GM19239 (cell line): ENCODE measurements around the genes SDK2, CD300E and OTOP3.

- RRBS, result no CpG with 5 or more reads among the region's 9 CpGs
These were observed 6.1 kb upstream of the CPSF4L start for GRCh38 chr17:73267655-73268386.

DNA sequence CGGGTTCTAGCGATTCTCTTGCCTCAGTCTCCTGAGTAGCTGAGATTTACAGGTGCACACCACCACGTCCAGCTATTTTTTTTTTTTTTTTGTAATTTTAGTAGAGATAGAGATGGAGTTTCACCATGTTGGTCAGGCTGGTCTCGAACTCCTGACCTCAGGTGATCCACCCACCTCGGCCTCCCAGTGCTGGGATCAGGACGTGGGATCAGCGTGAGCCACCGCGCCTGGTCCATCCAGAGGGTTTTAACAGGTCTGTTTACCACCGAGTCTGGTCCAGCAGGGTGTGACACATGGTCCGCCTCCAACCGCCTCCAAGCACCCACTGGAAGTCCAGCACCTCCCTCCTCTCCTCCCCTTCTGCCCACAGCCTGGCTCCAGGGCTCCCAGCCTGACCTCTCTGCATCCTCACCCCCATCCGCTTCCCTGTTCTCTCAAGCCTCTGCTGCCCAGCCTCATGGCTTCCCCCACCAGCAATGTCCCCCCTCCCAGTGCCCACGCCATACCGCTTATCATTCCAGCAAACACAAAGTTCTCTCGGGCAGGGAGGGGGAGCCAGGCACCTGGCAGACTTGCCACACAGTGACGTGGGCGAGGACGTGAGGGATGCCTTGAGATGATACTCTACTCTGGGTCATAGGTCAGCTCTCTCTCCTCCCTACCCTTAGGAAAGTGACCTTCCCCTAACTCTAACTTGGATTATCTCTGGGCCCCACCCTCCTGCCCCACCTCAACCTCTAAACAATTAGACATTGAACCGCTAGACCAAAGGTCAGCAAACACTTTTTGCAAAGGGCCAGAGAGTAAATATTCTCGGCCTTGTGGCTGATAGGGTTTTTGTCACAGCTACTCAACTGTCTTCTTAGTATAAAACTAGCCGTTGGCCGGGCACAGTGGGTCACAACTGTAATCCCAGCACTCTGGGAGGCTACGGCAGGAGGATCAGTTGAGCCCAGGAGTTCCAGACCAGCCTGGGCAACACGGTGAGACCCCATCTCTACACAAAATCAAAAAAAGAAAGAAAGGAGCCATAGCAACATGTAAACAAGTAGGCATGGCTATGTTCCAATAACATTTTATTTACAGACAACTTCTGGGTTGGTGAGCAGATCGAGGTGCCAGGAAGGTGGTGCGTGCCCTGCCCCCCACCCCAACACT, 23.1 kb downstream of the CDC42EP4 start:
- RRBS, result no CpG with 5 or more reads among the region's 27 CpGs

DNA sequence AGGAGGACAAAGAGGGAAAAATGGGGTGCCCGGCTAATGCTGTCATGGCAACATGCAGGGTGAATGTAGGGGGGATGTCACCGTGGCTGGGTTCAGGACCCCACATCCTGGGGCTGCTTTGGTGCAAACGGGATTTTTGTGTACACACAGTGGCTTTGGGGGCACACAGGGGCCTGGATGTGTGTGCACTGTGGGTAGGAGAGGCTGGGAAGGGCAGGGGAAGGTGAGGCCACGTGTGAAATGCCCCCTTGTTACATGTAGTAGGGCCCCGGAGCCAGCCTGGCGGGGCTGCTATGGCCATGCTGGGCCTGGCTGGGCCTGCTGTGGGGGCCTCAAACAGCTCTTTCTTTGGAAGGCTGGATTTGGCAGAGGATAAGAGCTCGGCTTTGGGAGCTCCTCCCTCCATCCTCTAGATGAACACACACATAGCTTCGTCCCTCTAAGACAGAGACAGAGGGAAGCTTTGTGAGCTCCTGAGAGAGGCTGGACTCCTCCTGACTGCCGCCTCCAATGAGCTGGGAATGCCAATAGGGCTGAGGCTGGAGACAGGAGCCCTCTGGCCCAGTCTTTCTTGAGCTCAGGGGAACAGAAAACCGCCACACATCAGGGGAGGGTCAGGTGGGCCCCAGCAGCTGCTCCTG, 37.2 kb upstream of the CDC42EP4 start:
- RRBS, result no CpG with 5 or more reads among the region's 10 CpGs

DNA sequence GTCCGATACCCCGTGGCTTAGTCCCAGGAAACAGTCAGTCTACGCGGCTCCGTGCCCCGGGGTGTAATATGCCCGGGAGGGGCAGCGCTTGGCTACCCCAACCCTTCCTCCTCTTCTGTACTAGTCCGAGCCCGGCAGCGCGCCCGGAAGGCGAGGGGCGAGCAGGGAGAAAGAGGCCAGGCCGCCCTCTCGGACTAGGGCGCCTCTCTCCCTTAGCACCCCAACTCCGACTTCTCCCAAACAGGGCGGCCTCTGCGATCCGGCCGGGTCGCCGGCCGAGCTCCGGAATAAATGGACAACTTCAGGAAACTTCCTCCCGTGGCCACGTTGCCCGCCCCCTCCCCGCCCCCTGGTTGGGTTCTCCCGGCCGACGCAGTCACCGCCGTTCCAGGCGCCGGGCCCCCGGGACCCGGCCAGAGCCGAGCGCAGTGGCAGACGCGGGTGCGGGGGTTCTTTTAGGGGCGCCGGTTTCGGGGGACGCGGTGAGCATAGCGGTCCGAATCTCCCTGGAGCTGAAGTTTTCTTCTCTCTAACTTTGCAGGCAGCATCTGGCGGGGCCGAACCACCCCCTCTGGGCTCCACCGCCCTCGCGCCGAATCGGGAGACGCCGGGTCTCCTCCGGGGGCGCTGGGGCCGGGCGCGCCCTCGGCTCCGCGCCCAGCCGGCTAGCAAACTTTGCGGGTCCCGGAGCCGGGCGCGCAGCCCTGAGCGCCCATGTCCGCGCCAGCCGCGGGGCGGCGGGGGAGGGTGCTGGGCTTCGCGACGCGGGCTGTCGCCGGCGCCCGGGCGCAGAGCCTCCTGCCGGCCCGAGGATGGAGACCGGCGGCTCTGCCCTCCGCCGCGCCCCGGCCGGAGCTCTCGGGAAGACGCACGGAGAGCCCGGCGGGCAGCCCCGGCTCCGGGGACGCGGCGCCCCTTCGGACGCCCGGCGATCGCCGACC, at the start of gene SDK2:
SDK2 (minus strand) TSS at position 289 of the 941 bp plus-strand sequence.
- RRBS, result 2% methylated on average over 23 of the region's 116 CpGs

DNA sequence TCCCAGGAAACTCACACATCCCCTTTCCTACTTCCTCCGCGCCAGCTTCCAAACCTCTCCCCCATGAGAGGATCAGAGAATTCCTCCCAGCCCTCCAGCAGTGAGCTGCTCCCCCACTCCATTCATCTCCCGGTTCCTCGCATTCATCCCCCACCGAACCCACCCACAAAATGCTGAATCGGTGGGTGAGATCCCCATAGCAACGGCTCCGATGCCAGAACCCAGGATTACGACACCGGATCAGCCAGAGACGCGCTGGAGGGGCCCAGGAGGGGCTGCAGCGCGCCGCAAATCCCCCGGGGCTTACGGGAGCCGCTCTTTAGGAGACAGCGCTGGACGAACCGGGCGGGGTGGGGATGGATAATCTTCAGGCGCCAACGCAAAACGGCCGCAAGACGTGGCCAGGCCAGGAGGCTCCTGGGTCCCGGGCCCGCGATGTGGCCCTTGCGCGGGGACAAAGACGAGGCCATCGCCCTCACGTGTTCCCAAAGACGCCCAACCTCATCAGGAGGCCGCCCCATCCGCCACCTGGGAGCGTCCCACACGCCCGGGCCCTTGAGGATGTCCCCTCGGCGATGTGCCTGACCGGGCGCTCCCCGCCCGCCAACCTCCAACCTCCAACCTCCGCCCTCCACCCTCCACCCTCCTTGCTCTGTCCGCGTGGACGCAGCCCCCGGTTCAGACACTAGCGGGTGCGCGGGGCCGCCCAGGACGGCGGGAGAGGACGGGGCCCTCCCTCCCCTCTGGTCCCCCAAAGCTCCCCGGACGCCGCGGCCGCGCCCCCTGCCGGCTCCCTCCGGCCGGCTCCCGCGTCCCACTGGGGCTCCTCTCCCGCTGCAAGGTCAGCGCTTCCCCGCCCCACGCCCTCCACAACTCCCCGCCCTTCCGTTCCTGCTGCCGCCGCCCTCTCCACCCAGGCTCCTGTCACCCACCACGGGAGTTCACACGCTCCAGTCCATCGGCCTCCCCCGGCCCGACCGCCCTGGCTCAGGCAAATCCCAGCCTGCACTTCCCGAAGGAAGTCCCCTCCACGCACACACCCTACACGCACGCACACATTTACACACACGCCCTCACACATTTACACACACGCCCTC, 251.0 kb upstream of the RPL38 start:
- RRBS, result 7% methylated on average over 33 of the region's 90 CpGs

DNA sequence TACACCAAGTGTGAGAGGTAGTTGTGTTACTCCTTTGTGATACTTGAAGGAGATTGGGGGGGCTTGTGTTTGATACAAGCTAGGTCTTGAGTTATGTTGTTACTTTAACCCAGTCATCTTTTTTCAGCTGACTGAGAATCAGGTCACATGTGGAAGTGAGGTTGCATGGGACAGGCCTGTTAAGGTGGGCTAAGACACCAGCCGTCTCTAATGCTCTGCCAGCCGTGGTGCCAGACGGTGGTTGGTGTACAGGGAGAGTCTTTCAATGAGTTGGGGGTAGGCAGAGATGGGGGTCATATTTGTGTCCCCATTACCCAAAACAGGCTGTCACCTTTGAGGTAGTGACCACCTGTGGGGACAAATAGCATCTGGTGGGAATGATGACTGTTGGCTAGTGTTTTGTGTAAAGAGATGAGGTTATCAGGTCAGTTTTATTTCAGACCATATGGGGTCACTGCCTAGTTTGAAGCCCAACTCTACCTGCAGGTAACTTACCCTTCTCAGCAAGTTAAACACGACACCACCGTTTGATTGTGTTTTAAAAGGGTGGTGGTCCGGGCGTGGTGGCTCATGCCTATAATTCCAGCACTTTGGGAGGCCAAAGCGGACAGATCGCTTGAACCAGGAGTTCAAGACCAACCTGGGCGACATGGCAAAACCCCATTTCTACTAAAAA, 1.8 kb downstream of the RPL38 start:
- RRBS, result no CpG with 5 or more reads among the region's 10 CpGs

DNA sequence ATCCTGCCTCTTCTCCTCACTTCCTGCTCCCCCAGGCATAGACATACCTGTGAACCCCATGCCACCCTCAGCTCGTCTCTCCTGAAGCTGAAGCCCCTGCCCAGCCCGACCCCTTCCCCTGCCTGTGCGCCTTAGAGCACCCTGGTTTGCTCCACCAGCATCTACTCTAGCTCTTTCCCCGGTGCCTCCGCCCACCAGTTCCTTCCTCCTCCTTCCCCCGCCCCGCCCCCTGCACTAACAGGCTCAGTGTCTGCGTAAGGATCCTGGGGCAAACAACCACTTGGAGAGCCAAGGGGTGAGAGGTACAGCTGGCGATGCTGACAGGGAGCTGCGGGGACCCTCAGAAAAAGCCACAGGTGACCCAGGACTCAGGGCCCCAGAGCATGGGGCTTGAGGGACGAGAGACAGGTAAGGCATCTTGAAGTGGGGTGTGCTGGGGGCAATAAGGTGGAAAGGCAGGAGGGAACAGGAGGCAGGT, 2.0 kb downstream of the GPR142 start:
- RRBS, result no CpG with 5 or more reads among the region's 11 CpGs

DNA sequence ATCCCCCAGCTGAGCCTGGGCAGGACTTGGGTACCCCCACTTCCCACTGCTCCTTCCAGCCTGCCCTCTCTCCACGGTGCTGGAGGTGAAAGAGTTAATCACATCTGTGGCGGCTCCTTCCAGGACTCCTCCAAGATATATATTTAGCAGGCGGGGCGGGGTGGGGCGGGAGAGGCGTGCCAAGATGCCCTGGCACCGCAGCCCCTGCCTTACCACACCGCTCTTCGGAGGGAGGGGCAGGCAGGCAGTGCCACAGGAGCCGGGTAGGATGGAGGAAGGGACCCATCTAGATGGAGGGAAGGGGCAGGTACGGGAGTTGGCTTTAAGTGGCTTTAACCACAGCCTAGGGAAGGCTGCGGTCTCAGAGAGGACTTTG, 12.8 kb downstream of the GPR142 start:
- RRBS, result no CpG with 5 or more reads among the region's 12 CpGs

DNA sequence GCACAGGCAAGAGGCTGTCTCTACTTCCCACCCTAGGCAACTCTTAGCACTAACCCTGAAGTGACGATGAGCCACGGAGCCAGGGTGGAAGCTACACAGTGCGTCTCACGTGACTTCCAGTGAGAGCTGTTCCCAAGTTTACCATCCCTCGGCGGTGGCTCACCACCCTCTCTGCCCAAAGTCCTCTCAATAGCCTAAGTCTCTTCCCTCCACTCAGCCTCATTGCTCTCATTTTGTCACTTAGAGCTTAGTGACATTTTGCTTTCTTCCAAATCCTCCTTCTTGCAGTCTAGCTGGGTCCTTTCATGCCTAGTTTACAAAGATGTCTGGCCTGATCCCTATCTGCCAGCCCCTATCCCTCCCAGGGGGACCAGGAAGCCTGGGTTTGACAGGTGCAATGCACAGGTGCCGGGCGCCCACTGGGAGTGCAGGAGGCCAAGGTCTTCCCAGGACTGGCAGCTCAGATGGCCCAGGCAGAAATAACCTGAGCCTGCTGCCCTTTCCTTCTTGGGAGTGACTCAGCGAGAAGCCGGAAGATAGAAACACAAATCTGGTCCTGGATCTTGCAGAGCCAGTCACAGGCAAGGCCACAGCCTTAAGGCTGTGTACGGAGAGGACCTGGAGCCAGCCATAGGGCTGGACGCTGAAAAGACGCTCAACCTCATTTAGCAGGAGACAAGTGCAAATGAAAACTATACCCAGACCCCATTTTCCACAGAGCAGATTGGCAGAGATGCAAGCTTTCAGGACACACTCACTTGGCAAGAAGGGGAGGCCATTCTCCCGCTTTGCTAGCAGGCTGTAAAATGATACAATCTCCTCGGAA, 27.6 kb downstream of the GPR142 start:
- RRBS, result no CpG with 5 or more reads among the region's 15 CpGs

DNA sequence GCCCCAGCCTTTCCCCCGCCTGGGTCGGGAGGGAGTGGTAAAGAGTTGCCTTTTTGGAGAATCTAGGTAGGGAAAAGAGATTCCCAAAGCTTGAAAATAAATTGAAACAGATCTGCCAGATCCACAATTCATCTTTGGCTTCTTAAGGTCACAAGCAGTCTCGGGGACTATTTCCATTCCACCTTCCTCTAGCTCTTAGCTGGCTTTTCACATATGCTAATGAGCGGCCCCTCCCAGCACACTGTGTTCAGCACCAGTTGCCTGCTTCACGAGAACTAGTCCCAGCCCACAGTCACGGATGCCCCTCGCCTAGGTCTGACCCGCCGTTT, 1.9 kb upstream of the GPRC5C start:
- RRBS, result no CpG with 5 or more reads among the region's 9 CpGs

DNA sequence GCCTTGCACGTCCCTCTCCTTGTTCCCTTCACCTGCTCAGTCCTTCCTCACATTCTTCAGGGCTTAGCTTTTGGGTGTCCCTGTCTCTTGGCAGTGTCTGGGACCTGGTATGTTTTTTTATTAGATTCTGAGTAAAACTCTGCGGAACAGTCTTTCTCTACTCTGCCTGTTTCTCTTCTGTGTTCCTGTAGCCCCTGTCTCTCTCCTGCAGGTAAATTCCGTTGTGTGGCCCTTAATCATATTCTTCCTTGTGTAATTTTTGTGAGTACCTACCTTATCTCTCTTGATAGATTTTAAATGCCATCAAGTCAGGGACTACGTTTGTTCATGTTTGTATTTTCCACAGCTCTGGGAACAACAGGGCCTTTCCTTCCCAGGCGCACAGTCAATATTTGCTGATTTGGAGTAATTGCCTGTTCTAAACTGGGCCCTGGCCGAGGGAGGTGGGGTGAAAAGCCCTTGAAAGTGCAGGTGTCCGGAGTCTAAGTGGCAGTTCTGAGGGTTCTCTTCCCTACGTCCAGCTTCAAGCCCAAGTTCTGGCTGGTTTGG, 4.5 kb downstream of the GPRC5C start:
- RRBS, result no CpG with 5 or more reads among the region's 8 CpGs

GRCh38 chr17:74463953-74464339, 2.5 kb upstream of the CD300A start:
- RRBS, result no CpG with 5 or more reads among the region's 7 CpGs

GRCh38 chr17:74623427-74624292, at the start of gene CD300E:
CD300E (minus strand) TSS chr17:74623738.
- RRBS, result no CpG with 5 or more reads among the region's 10 CpGs

DNA sequence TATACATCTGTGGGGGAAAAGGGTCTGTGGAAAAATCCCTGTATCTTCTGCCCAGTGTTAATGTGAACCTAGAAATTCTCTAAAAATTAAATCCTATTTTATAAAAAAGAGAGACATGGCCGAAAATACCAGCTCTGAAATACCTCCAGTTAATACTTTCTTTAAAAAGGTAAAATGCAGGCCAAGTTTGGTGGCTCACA, 6.2 kb upstream of the CD300LF start:
- RRBS, result no CpG with 5 or more reads among the region's 1 CpG

DNA sequence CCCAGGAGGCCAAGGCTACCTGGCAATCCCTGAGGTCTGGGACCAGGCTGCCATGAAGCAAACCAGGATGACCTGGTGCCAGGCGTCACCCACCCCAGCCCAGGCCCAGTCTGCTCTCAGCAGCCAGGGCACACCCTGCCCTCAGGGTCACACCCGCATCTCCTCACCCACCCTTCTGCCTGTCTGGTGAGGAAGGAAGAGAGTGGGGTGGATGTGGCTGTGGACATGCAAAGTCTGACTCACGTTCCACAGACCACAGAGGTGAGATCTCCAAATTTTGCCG, 6.5 kb upstream of the RAB37 start:
- RRBS, result no CpG with 5 or more reads among the region's 4 CpGs

- RRBS, result 74% methylated on average over 4 of the region's 18 CpGs
These were observed 12.5 kb downstream of the GRIN2C start for GRCh38 chr17:74847180-74847651.

DNA sequence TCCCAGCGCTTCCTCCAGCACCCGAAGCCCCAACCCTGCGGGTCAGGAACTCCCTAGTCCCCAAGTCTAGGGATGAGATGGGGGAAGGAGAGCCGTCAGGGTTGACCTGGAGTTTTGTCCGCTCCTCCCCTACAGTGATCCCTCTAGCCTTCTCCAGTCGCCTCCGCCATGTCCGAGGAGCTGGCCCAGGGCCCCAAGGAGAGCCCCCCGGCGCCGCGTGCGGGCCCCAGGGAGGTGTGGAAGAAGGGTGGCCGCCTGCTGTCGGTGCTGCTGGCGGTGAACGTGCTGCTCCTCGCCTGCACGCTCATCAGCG, 348 bp downstream of the OTOP2 start:
- RRBS, result no CpG with 5 or more reads among the region's 20 CpGs

- RRBS, result 2% methylated on average over 6 of the region's 51 CpGs
These were observed at the start of gene OTOP3 for GRCh38 chr17:74935369-74936136. OTOP3 (plus strand) TSS chr17:74935898.

GRCh38 chr17:75034418-75035322, 12.1 kb downstream of the ATP5PD start:
- RRBS, result 2% methylated on average over 11 of the region's 65 CpGs

- RRBS, result no CpG with 5 or more reads among the region's 17 CpGs
These were observed 17.1 kb downstream of the KCTD2 start for GRCh38 chr17:75063925-75064772.